ENCODE measurements around the genes IFT22 and ARMC10.

- PRO-cap: no peak
Measured at GRCh38 chr7:101166748-101167325, 1.5 kb upstream of the VGF start.

GRCh38 chr7:101182342-101182603 lies 2.2 kb upstream of the NAT16 start:
- PRO-cap: no peak

DNA sequence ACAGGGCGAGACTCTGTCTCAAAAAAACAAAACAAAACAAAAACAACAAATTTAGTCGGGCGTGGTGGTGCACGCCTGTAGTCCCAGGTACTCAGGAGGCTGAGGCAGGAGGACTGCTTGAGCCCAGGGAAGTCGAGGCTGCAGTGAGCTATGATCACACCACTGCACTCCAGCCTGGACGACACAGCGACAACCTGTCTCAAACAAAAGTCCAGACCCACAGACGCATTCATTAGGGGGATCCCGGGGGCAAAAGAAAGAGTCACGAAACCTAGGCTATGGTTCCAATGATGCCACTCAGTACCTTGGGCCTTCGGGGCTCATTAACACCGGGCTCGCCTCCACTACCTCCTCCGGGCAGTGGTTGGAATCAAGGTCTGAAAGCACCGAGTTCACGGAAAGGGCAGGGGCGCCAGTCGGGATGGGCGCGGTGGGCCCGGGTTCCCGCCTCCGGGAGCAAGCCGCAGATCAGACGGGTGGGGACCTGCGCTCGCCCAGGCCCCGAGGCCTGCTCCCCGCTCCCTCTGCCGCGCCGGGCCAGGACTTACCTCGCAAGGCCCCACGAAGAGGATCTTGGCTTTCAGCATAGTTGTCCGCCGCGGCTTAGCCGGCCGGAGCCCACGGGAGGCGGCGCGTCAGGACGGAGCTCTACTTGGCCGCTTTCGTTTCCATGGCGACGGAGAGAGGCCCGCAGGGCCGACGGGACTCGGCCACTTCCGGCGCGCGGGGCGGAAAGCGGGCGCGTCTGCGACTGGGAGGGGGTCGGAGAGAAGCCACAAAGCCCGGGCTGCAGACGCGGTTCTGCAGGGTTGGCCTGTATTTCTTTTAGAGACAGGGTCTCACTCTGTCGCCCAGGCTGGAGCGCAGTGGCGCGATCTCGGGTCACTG lies at the start of gene IFT22:
Gene IFT22 (minus strand): TSS at position 690 of the 888 bp plus-strand sequence.
- PRO-cap: bidirectional peak, plus-strand start at position 713 of the sequence, minus-strand start at position 668 of the sequence

DNA sequence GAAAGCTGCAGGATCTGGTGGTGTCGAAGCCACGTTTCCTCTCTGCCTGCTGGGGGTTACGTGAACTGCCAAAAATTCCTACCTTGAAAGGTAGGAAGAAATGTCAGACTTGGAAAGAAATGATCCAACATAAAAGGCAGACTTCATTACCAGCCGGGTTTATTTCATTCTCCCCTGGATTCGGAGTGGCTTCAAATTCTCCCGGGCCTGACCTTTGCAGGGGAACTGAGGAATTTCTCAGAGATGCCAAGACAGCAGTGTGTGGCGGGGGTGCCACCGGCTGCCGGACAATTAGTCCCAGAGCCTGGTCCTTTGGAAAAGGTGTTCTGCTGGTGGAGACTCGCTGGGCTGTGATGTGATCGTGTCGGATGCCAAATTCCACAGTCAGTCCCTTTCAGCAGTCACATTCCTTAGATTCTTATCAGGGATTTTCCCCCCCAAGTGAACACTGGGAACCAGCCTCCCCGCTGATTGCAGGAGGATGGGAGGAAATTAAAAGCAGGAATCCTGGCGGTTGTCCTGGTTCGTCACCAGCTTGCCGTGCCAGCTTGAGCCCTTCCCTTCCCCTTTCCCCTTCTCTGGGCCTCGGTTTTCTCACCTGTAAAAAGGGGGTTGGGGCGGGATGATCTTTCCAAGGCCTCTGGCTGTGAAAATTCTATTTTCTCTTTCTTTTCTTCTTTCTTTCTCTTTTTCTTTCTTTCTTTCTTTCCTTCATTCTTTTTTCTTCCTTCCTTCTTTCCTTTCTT lies 39.4 kb downstream of the COL26A1 start:
- PRO-cap: no peak

DNA sequence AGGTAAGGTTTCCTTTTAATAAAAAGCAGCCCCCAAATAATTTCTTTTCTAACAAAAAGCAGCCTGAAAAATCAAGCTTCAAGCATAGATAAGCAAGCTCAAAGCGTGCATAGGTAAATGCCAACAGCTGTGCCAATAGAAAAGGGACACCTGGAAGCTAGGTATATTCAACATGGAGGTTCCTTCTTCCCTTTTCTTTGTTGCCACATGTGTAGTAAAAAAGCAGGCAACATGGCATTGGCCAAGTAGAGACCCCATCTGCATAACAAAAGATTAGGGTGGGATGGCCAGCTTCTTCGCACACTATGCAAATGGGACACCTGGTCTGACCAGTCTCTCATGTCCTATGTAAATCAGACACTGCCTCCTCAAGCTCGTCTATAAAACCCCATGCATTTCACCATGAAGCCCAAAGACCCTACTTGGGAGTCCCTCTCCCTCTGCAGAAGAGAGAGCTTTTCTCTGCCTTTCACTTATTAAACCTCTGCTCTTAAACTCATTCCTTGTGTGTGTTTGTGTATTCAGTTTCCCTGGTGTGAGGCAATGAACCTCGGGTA lies 54.0 kb downstream of the MYL10 start:
- PRO-cap: no peak

DNA sequence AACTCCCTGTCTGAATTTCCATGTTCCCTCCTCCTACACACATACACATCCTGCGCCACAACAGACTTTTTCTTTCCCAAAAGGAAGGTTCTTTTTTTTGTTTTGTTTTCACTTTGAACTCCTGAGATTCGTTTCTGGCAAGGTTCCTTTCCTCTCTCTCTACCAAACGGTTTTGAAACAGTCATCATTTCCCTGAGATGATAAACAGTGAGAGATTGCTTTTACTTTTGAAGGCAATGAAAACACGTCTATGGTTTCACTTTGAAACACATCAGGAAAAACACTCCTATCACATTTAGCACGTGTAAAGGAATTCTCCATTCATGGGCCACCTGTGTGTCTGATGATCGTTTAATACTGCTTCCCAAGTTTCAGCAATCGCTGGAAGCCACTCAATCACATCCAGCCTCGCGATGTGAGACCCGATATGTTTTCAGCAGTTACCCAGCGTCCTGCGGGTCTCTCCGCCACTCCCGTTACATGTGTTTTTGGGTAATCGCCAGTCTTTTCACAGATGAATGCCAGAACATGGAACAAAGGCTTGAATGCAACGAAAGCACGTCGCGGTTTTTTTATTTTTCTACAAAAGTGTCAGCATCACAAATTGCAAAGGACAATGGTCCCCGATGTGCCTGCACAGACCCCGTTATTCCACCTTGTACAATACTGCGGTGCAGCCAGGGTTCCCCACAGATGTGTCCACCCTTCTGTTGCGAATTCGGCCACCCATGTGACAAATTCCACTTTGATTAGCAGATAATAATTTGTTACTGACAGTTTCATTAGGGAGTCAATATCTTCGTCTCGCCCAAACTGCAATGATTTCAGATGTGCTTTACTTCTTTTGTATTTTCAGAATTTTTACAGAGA lies 62.7 kb upstream of the CUX1 start:
- PRO-cap: no peak

GRCh38 chr7:101843694-101844369 lies 26.4 kb downstream of the CUX1 start:
- PRO-cap: no peak

DNA sequence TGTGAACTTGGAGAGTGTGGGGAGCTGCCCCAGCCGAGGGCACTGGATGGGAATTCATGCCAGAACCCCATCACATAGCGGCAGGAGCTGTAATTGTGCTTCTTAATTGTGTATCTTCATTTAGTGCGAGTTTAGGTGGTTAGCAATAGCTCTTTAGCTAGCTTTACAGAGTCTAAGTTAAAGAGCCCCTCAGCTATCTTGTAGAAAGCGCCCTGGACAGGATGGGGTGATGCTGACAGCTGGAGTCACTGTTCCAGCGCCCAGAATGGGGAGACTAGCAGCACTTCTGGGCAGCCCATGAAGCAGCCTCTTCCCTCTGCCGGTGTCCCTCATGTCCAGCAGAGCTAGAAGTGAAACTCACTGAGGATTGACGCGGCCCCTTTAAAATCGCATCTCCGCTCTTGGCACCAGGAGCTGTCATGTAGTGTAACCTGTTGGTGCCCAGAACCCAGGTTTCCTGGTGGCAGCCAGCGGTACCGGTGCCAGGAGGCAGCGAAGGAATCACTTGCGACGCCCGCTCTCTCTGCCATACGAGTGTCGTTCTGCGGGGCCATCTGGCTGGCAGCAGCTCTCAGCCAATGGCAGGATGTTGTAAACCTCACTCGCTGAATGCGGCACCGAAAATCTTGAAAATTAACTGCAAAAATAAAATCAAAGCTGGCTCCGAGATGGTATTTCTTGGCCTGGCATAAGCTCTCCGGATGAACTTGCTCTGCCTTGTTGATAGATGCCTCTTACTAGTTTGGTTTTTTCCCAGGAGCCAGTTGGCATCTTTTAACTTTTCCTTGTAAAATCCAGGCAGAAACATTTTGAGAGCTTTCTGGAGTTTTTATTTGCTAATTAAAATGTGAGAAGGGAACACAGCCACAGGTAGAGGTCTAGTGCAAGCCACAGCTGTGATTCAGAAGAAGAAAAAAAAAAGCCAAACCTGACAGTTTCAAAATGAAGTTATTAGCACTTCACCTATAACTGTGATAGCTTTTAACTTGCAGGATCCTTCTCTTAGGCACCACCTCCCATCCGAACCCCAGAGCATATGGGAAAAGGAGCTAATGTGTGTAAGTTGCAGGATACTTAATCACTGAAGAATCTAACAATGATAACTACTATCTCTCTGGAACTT lies 82.8 kb downstream of the CUX1 start:
- PRO-cap: bidirectional peak, plus-strand start at position 476 of the sequence, minus-strand start at position 331 of the sequence

DNA sequence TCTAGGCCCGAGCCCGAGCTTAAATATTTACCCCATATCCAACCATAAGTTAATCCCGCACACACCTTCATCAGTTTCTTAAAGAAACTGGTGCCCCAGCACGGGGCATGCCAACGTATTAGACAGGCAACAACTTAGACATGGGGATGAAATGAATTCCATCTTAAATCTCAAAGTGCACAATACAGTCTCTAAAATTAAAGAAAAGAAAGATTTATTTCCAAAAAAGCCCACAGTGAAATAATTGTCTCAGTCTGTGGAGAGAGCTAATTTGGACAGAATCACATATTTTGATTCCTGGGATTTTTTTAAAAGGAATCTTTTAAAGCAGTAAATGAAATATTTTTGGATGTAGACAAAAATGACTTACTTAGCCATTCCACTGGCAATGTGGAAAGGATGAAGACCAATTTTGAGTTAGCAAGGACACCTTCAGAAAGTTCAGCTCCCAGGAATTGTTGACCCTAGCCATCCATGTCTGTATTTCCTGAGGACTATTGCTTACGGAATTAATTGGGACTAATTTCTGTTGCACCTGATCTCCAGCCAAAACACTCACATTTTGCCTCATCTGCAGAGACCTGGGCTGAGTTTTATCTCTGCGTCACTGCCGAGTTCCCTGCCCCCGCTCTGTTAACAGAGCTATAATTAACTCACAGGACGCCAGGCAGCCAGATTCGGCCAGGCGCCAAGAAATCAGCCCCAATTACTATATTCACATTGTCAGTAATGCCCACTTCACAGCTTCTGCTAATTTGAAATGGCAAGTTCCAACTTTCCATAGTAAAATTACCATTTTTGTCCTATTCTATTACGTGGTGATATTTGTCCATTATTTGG lies 130.2 kb downstream of the CUX1 start:
- PRO-cap: no peak

DNA sequence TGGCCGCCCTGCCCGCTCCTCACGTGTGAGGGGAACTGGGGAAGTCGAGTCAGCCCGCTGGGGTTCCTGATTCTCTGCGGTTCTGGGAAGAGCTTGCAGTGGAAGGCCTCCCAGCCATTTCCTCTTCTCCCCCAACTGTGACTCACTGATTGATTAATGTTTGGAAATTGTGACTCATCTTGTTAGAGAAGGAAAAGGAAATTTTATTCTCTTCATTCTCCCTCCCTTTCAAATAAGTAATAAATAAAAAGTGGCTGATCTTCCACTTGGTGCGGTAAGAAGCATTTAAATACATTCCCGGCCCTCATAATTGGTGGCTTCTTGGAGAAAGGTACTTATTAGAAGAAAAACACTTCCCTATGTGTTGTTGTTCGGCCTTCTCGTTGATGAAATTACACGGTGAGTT lies 135.6 kb downstream of the CUX1 start:
- PRO-cap: no peak

GRCh38 chr7:102049029-102049524 lies 231.7 kb downstream of the CUX1 start:
- PRO-cap: no peak

GRCh38 chr7:102061750-102062430 lies 224.8 kb upstream of the SH2B2 start:
- PRO-cap: no peak

- PRO-cap: no peak
Measured at GRCh38 chr7:102099009-102099293, 187.7 kb upstream of the SH2B2 start.

DNA sequence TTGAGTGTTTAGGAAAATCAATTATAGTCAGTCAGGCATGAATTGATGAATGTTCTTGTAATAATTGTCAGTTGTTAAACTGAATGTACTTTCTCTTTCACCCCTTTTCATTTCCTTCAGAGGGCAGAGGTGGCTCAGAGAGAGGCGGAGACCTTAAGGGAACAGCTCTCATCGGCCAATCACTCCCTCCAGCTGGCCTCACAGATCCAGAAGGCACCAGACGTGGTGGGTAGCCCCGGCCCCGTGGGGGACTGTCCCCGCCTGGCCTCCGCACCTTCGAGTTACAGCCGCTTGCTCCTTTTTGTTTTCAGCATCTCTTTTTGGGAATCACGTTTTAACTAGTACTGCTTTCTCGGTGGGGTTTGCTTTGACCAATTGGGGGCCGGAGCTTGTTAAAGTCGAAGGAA lies 116.3 kb upstream of the SH2B2 start:
- PRO-cap: no peak

GRCh38 chr7:102254501-102255157 lies 32.0 kb upstream of the SH2B2 start:
- PRO-cap: no peak

- PRO-cap: no peak
Measured at GRCh38 chr7:102304755-102305208, 18.1 kb downstream of the SH2B2 start.

GRCh38 chr7:102383744-102384402 lies 12.3 kb upstream of the PRKRIP1 start:
- PRO-cap: no peak

DNA sequence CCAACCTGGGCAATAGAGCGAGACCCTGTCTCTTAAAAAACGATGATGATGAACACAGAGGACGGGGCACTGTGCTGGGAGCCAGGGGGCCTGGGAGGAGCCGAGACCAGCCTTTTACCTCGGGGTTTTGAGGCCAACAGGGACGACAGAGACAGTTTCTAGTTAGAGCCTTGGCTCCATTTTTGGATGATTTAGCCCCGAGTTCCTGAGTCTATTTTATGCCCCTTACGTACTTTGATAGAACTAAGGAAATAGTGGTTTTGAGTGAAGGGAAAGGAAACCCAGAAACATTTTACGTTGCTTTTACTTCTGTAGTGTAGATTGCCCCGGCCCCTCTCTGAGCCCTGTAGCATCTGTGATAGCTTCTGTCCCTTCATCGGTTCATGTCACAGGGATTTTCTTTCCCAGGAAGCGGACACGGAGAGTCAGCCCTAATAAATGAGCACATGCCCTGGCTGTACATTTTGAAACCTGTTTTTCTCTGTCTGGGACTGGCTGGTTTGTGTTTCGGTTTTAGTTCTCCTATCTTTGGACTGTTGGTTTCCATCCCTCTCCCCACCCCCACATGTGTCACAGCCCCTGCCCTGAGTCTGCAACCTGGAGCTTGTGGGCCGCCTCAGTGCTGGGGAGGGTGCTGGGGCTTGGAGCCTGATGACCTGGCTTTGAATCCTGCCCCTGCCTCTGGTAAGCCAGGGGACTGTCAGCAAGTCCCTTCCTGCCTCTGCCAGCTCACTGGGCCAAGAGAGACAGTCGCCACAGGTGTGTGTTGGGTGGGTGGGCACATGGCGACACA lies 7.0 kb upstream of the ORAI2 start:
- PRO-cap: no peak

GRCh38 chr7:102444919-102445744 lies 11.8 kb downstream of the ORAI2 start:
- PRO-cap: no peak

DNA sequence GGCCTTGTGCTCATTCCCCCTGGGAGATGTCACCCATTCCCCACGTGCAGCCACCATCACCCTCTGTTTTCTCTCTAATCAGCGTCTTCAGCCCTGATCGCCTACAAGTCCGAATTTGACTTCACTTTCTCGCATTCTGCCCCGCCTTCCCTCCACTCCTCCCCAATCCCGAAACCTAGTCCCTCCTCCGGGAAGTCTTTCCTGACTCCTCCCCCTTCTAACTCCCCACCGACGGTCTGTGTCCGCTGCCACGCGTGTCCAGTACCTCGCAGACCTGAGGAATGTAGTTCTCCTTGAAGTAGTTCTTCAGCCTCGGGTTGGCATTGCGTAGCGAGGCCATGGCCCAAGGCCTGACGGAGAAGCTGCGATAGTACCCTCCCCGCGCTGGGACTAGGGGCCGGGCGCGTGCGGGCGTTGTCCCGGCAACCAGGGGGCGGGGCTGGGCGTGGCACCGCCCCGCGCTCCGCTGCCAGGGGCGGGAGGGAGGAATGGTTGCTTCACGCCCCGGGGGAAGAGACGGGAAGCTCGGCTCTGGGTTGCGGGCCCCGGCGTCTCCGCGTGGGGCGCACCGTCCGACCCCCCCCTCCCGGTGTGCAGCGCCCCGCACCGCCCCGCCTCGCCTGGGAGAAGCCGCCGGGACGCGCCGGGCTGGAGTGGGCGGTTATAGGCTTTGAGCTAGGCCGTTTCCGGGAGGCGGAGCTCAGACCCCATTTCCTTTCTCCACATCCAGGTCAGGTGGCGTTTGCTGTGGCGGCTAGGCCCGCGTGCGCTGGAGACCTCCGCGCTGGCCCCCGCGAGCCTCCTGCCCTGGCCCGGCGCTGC lies at the start of gene ARMC10:
Gene ARMC10 (plus strand): TSS at position 710 of the 822 bp plus-strand sequence.
- PRO-cap: bidirectional peak, plus-strand start at position 512 of the sequence, minus-strand start at position 89 of the sequence; bidirectional peak, plus-strand start at position 729 of the sequence, minus-strand start at position 622 of the sequence